Spleen (tissue), 7 donors: Measurements from ENCODE around the genes PFN4, FAM228A and DNAJC27.

GRCh38 chr2:23563931-23564205 lies 178.9 kb downstream of the KLHL29 start:
- PRO-cap, 4 experiments = no peak in any of the 4 experiments
- RAMPAGE, long total RNA, 4 experiments = no peak in any of the 4 experiments

DNA sequence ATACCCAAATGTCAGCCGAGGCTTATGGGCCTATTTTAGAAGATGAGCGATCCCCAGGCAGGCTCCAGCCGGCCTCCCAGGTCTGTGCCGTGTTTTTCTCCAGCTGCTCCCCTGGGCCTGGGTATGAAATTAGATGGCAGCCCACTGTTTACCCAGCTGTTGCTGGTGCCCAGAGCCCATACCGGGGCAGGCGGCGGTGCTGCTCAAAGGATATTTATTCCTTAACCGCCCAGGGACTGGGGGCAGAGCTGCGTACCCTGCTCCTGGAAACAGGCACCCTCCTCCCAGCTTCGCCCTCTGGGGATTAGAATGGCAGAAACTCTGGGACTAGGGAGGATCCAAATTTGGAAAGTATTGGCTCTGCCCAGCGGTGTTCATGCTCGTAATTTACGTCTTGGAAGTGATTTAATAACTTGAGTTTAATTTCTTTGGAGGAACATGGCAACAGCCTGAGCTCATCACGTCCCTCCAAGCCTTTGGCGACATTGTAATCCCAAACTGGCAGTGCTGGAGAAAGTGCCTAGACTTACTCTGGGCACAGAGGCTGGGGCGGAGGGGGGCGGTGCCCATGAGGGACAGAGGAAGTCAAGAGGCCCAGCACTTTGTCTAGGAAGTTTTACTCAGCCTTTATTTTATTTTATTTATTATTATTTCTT lies 199.2 kb downstream of the KLHL29 start:
- PRO-cap, 4 experiments = no peak in any of the 4 experiments
- RAMPAGE, long total RNA, 4 experiments = no peak in any of the 4 experiments

DNA sequence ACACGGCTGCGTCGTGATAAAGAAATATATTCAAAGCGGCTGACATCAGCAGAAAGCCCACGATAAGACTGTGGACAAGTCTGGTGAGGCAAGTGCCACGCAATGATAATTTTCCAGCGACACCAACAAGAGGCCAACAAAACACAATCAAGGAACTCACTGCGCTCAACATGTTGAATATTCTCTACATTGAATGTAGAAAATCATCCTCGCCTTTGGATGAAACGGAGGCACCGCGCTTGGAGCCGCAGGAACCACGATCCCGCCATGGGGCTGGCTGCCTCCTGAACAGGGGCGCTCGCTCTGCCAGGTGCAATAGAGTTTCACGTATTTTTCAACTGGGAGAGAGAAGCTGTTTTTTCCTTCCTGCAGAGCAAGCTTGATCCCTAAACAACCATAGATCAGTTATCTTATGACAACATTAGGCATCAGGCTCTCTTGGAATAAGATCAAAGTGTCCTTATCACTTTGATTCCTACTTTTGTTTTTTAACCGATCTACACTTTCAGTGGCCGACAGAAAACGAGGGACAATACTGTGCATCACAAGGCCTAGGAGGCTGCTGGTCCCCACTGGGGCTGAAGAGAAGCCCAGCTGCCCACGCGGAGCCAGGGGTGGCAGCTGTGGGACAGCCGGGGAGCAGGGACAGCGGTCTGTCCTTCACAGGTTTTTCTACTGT lies 220.2 kb downstream of the ATAD2B start:
- PRO-cap, 4 experiments = no peak in any of the 4 experiments
- RAMPAGE, long total RNA, 4 experiments = no peak in any of the 4 experiments

- PRO-cap, 4 experiments = no peak in any of the 4 experiments
- RAMPAGE, long total RNA, 4 experiments = no peak in any of the 4 experiments
These were observed 193.7 kb downstream of the ATAD2B start for GRCh38 chr2:23732881-23733904.

GRCh38 chr2:23887782-23888028 lies 39.2 kb downstream of the ATAD2B start:
- PRO-cap, 4 experiments = no peak in any of the 4 experiments
- RAMPAGE, long total RNA, 4 experiments = no peak in any of the 4 experiments

DNA sequence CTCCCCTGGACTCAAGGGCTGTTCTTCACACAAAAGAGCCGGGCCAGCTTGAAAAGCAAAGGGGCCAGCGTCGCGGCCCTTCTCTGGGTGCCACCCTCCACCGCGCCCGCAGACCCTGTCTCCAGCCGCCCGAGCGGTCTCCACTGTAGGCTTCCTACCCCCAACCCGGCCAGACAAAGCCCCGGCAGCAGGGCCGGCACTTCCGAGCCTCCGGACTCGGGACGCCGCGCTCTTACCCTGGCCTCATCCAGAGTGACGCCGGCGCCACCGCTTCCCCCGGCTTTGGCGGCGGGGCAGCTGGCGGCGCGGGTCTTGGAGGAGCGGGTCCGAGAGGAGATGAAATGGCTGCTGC lies 628 bp downstream of the ATAD2B start:
- PRO-cap, 4 experiments = peak in 2 of 4 experiments; most common plus-strand start position 199 of the sequence (in 1); most common minus-strand start position 145 of the sequence (in 1)
- RAMPAGE, long total RNA, 4 experiments = no peak in any of the 4 experiments

DNA sequence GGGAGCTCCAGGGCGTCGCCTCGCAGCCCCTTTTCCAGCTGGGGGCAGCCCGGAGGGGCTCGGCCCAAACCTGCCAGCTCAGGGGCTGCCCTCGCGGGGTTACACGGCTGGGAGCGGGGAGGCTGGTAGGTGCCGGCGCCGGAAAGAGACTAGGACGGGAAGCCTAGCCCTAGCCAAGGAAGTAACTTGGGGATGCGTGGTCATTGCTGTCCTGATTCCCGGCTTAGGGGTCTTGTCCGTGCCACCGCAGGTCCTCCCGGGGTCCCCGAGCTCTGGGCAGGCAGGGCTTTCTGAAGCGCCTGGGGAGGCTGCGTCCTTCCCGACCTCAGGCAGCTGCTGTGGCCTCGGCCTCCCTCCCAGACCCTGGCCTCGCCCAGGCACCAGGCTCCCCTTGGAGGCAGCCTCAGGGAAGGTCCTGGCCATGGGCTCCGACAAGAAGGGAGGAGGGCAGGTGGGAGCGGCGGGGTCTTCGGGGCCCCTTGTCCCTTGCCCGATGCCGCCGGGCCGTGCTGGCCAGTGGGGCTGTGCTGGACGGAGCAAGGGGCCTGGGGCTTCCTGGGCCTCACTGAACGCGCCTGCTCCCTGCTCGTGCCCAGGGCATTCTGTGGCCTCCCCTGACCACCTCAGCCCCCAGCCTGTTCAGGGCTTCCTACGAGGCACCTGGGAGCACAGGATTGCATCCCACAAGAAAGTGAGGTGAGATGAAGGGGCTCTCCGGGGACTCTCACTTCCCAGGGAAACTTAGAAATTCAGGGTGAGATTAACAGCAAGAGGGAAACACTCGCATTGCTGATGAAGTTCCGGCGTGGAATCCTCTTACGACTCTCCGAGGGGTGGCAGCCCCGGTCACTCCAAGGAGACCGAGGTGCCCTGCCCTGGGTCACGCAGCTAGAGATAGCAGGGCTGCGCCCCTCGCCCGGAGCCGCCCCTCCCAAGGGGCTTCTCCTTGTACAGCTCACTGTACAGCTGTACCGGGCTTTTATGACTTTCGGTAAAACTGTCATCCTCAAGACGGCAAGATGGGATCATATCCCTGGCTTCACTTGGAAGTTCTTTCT lies 678 bp downstream of the MFSD2B start:
- PRO-cap, 4 experiments = no peak in any of the 4 experiments
- RAMPAGE, long total RNA, 4 experiments = no peak in any of the 4 experiments

DNA sequence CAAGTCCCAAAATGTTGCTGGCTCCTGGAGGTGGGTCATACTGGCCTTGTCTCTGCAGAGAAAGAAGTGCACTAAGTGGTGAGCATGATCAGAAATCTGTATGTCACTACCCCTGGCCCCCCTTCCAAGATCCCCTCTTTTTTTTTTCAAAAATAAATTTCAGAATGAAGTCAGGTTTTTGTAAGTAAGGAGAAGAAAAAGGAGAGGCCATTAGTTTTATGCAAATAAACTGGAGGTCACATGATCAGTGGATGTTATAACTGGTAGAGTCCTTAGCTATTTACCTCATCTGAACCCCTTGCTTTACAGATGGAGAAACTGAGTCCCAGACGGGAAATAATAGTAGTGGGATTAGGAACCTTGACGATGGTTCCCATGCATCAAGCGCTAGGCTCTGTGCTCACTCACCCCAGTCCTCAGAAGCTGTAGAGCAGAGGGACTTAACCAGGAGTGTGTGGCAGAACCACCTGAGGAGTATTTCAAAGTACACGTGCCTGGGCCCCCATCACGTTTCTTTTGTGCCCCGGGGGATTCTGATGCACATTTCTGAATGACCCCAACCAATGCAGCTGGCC lies 1.4 kb downstream of the TP53I3 start:
- PRO-cap, 4 experiments = no peak in any of the 4 experiments
- RAMPAGE, long total RNA, 4 experiments = no peak in any of the 4 experiments

DNA sequence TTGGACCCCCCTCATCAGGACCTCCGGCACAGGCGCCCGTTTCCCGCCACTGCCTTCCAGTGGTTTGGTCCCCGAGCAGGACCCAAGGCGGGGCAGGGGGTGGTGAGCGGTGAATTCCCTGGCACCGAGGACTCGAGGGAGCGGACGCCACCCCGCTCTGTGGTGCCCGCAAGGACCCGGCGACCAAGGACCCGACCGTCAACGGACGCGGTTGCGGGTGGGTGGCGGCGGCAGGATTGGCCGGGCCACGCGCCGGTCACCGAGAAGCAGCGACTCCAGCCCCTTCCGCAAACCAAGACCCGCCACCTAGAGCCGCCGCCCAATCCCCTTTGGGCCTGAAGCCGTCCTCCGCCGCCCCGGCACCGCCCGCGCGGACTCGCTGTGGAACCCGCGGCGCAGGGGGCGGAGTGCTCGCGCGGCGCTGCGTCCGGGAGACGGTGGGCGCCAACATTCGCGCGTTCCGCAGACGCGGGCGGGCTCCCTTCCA lies at the start of gene PFN4:
Gene PFN4, minus strand, starts transcription at position 238 of the 487 bp plus-strand sequence.
- PRO-cap, 4 experiments = peak in 4 of 4 experiments; most common plus-strand start position 204 of the sequence (in 3); most common minus-strand start position 185 of the sequence (in 4)
- RAMPAGE, long total RNA, 4 experiments = start-site peak on the plus strand in 1 of 4 experiments, centred at position 382 of the sequence, 28 reads per replicate

DNA sequence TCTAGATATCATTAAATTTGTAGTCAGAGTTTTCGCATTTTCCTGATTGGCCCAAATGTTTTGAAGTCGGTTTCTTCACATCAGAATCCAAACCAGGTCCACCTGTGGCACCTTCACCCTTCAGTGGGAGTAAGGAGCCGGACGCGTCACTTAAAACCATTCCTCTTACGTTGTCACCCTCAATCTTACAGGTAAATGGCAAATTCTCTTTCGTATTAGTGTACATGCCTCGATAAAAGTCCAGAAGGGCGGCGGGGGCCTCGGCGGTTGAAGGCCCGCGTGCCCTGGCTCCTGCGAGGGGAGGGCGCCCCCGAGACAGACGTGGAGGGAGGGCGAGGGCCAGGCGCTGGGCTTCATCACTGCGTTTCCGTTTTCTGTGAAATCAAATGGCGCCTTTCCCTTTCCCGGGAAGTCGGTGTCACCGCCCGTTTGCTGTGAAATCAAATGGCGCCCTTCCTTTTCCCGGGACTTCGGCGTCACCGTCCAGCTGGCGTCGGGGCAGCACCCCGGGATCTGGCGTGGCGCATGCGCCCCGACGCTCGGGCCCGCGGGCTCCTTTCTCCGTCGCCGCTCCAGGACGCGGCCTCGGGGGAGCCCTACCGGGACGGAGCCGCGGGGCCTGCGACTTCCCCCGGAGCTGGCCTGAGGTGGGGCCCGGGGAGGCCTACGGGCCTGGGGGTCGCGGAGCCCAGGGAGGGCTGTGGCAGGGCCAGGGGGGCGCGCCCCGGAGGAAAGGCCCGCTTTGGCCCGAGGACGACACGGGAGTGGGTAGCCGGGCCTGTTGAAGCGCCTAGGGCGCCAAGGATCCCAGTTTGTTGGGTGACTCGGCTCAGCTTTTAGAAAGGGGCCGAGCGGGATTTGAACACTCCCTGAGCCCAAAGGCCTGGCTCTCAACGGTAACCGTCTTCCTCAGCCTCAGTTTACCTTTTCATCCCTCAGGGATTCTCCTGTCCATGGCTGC lies at the start of gene FAM228A:
Gene FAM228A, plus strand, starts transcription at position 526 of the 961 bp plus-strand sequence.
- PRO-cap, 4 experiments = no peak in any of the 4 experiments
- RAMPAGE, long total RNA, 4 experiments = start-site peak on the plus strand in 2 of 4 experiments, centred at positions 550 to 773 of the sequence, 5 to 6 reads per replicate

GRCh38 chr2:24239226-24239864 lies 64.5 kb downstream of the FAM228A start:
- PRO-cap, 4 experiments = no peak in any of the 4 experiments
- RAMPAGE, long total RNA, 4 experiments = no peak in any of the 4 experiments

DNA sequence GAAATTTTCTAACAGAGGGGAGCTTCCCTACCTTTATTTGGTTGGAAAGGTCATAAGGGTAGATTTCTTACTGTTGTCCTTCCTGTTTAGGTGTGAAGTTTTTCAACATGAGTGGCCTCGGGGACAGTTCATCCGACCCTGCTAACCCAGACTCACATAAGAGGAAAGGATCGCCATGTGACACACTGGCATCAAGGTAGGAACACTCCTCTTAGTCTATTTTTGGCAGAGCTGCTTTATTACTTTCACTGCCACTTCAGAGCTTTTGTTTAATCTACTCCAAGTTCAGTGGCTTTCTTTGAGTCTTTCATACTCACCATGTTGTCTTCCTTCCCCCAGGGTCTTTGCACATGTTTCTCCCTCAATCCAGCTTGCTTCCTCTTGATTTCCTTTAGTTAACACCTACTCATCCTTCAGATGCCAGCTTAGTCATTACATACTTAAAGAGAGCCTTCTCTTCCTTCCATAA lies 134.6 kb downstream of the PTRHD1 start:
- PRO-cap, 4 experiments = no peak in any of the 4 experiments
- RAMPAGE, long total RNA, 4 experiments = no peak in any of the 4 experiments

- PRO-cap, 4 experiments = peak in 3 of 4 experiments; most common minus-strand start chr2:24886952 (in 2)
- RAMPAGE, long total RNA, 4 experiments = start-site peak on the minus strand in 3 of 4 experiments, at chr2:24887117-24887216 at its widest, 51 to 91 reads per replicate
These were observed 33.2 kb downstream of the ADCY3 start for GRCh38 chr2:24886664-24887366.

DNA sequence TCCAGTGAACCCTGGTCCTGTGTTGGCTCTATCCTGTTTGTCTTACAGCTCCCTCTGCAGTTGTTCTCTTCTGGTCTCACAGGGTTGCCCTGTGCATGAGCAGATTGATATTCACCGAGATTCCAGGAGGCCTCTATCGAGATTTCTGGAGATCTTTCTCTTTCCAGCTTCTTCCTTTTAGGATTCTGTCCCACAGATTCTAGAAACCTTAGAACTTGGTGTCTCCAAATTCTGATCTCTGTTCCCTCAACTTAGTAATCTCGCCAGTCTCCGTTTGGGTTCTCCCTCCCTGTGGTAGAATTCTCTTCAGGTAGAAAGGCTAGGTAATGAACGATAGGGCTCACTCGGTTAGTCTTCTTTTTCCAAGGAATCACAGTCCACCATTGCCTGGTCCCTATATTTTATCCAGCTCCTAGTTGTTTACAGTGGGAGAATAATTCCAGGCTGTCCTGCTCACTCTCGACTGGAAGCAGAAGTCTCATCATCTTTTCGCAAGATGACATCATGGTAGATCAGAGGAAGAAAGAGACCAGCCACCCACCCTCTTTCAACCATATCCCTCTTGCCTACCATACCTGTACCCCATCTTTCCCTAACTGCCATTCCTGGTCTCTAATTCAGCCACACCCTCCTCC lies 23.3 kb downstream of the ADCY3 start:
- PRO-cap, 4 experiments = no peak in any of the 4 experiments
- RAMPAGE, long total RNA, 4 experiments = no peak in any of the 4 experiments

- PRO-cap, 4 experiments = no peak in any of the 4 experiments
- RAMPAGE, long total RNA, 4 experiments = no peak in any of the 4 experiments
These were observed 7.2 kb downstream of the ADCY3 start for GRCh38 chr2:24912854-24913230.

- PRO-cap, 4 experiments = peak in 2 of 4 experiments; most common plus-strand start chr2:24926828 (in 2); most common minus-strand start chr2:24926769 (in 2)
- RAMPAGE, long total RNA, 4 experiments = no peak in any of the 4 experiments
These were observed 6.8 kb upstream of the ADCY3 start for GRCh38 chr2:24926611-24927554.

GRCh38 chr2:24971536-24972275 lies at the start of gene DNAJC27:
Gene DNAJC27, minus strand, starts transcription at chr2:24971955.
- PRO-cap, 4 experiments = peak in 4 of 4 experiments; most common plus-strand start chr2:24971843 (in 3); most common minus-strand start chr2:24971613 (in 2)
- RAMPAGE, long total RNA, 4 experiments = start-site peak on the plus strand in 1 of 4 experiments, at chr2:24972117-24972132 at its widest, 19 reads per replicate; start-site peak on the minus strand in 4 of 4 experiments, at chr2:24971567-24972103 at its widest, 12 to 53 reads per replicate

GRCh38 chr2:24980667-24980992 lies 8.9 kb upstream of the DNAJC27 start:
- PRO-cap, 4 experiments = peak in 2 of 4 experiments; most common plus-strand start chr2:24980732 (in 2)
- RAMPAGE, long total RNA, 4 experiments = no peak in any of the 4 experiments

GRCh38 chr2:25230397-25231357 lies 62.3 kb upstream of the POMC start:
- PRO-cap, 4 experiments = no peak in any of the 4 experiments
- RAMPAGE, long total RNA, 4 experiments = no peak in any of the 4 experiments

- PRO-cap, 4 experiments = no peak in any of the 4 experiments
- RAMPAGE, long total RNA, 4 experiments = no peak in any of the 4 experiments
These were observed 65.6 kb upstream of the POMC start for GRCh38 chr2:25233770-25234531.